Epithelial cell of alveolus of lung (primary cell): ENCODE measurements around a stretch of chr6.

DNA sequence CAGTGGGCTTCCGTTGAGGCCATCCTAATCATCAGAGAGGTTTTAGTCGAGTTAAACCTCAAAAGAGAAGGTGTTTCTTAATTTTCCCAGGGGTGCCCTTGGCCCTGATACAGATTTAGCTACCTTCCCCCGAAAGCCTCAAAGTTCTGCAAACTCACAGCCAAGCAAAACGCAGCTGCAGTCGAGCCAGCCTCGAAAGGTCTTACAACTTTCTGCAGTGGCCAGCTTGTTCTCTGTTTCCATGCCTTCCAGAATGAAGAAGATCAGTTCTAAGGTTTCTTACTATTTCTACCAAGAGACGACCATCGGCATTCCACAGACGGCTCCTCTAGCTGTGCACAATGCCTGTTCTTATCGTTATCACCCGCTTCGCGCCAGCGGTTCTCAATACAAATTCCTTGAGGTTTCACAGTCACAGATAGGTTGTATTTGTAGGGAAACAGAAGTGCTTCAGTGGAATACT is 28.5 kb upstream of the CCR6 start:
- RAMPAGE, long total RNA = no peak
- RRBS = no CpG with 5 or more reads among the region's 14 CpGs

- RAMPAGE, long total RNA = no peak
- RRBS = no CpG with 5 or more reads among the region's 19 CpGs
These were observed 6.9 kb upstream of the CCR6 start for GRCh38 chr6:167115856-167116568.

DNA sequence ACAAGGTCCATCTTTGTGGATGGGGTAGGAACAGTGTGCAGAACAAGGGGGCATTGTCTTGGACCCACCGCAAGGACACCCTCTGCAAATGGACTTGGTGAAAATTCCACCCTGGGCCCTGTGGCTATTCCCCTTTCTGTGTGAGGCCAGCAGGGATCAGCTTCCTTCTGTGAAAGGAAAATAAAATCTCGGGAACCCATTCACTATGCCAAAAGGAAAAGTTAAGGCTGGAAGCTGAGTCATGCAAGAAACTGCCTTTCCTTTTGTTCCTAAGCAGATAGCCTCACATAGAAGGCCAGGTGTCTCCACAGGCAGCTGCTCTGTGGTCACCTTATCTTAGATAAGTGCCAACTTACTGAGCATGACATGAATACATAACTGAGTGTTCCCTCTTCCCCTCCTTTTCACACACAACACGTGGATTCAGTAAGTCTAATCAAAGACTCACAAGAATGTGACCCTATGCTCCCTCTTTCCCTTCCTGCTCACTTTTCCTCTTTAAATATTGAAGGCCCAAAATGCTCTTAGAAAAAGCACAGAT is 66.2 kb upstream of the GPR31 start:
- RAMPAGE, long total RNA = no peak
- RRBS = no CpG with 5 or more reads among the region's 3 CpGs

DNA sequence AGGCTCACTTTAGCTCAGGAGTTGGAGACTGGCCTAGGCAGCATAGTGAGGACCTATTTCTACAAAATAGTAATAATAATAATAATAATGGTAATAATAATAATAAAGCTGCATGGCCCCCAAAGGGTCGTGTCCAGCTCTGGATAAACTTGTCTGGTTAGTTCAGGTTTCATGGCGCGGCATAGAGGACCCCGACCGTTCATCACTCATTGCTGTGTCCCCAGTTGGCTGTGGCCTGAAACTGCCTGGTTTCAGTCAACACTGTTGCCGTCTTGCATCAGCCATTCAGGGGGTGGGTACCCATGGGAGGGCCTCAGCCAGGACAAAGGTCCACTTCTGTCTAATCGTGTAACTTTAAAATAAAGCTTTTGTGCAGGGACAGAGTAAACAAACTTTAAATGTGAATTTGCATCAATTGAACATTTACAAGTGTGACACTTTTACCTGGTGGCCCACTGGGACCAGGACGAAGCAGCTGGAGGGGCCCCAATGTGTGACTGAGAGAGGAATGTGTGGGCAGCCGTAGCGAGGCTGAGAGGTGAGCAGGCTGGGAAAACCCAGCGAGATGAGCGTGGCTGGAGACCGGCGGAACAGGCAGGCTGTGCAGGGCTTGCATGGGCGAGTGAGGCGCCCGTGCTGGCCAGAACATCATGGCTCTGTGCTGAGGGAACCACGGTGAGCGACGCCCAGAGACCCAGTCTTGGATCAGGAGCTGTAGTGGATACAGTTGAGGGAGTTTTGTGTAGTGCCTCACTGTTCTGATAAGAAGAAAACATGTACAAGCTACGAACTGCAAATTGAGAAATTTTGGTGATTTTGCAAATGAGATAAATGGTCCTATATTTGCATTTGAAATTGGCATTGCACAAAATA is 22.3 kb upstream of the UNC93A start:
- RAMPAGE, long total RNA = no peak
- RRBS = no CpG with 5 or more reads among the region's 21 CpGs

- RAMPAGE, long total RNA = no peak
- RRBS = no CpG with 5 or more reads among the region's 6 CpGs
These were observed 170.9 kb downstream of the TTLL2 start for GRCh38 chr6:167495865-167496166.

DNA sequence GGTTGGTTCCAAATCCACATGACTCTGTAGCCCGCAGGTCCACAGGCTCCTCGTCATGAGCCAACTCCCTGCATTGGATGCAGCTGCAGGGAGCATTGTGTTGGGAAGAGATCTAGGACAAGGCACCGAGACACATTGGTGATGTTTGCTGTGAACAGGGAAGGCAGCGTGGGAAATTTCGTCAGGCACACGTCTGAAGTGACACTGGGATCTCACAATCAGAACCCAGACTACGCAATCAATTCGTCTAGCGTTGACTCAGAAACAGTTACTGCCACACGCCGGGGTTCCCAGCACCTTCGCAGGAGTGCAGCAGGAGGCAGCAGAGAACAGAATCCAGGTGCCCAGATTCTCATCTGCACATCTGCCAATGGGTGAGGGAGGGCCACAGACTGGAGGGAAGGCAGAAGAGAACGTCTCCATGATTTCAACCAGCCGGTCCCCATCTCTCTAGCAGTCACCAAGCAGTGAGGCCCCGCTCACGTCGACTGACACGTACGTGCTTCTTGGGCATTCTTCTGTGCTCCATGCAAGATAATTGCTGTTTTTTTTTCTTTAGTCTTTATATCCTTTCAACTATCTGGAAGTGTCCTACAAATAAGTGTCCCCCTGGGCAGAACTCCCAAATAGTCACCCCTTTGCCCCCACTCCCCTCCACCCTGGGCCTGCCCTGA is 177.1 kb downstream of the TTLL2 start:
- RAMPAGE, long total RNA = no peak
- RRBS = no CpG with 5 or more reads among the region's 19 CpGs

- RAMPAGE, long total RNA = no peak
- RRBS = no CpG with 5 or more reads among the region's 42 CpGs
These were observed 158.4 kb upstream of the AFDN start for GRCh38 chr6:167667927-167669140.

GRCh38 chr6:167711530-167712114 is 115.1 kb upstream of the AFDN start:
- RAMPAGE, long total RNA = no peak
- RRBS = no CpG with 5 or more reads among the region's 8 CpGs

DNA sequence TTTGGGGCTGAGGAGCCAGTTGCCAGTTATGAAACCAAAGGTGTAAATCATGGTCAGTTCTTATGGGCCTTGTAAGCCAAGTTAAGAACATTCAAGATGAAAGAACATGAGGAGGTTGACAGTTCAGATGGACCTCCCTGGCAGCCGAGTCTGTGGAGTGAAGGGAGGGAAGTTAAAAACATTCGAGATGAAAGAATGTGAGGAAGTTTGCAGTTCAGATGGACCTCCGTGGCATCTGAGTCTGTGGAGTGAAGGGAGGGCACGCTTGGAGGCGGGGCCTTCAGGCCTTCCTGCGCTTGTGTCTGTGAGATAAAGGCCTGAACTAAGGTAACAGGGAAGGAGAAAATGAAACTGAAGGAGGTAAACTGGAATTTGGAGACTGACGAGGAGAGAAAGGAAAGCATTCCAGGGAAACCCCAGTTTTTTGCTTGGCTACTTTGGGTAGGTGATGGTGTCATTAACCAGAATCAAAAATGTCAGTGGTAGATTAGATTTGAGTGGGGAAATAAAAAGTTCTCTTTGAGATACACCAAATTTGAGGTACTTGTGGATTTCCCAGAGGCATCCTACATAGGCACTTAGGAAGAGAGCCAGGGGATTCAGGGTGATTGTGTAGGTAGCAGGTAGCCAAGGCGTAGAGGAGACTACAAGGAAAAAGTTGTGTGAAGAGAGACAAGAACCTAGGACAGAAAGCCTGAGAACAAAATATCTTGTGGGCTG is 14.2 kb downstream of the AFDN start:
- RAMPAGE, long total RNA = no peak
- RRBS = no CpG with 5 or more reads among the region's 8 CpGs

GRCh38 chr6:167907716-167908420 is 81.2 kb downstream of the AFDN start:
- RAMPAGE, long total RNA = no peak
- RRBS = no CpG with 5 or more reads among the region's 5 CpGs

GRCh38 chr6:167996413-167996748 is 1.1 kb upstream of the KIF25 start:
- RAMPAGE, long total RNA = no peak
- RRBS = 33% methylated on average over 1 of the region's 19 CpGs

DNA sequence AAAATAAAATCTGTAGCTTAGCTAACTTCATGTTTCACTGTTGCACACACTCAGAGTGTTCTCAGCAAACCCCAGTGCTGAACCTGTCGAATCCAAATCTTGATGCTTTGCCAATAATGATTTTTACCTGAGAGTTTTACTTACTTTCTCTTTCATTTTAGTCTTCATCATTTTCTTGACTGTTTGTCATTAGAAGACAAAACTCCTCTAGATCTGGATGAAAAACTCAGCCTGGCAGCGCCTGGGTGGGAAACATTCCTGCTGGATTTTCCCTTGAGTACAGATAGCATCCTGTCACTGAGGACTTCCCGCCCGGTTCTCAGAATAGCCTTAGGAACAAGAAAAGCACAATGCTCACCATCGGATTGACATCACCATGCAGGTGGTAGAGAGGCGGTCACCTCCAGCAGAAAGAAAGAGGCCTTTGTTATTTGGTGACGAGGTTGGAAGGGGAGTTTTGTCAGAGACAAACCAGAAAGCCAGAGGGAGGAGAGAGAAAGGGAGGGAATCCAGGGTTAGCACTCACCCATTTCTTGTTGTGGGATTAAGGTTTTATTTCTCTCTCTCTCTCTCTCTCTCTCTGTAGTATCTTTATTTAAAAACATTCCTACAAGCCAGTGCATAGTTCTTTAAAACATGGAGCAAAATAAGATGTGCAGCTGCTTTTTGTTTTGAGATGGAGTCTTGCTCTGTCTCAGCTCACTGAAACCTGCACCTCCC is 39.8 kb downstream of the KIF25 start:
- RAMPAGE, long total RNA = no peak
- RRBS = no CpG with 5 or more reads among the region's 7 CpGs

- RAMPAGE, long total RNA = no peak
- RRBS = no CpG with 5 or more reads among the region's 17 CpGs
These were observed 18.6 kb downstream of the FRMD1 start for GRCh38 chr6:168060257-168060962.

- RAMPAGE, long total RNA = no peak
- RRBS = no CpG with 5 or more reads among the region's 13 CpGs
These were observed 37.9 kb upstream of the FRMD1 start for GRCh38 chr6:168116942-168117287.

- RAMPAGE, long total RNA = no peak
- RRBS = 51% methylated on average over 3 of the region's 8 CpGs
These were observed 79.7 kb upstream of the FRMD1 start for GRCh38 chr6:168158666-168159097.

GRCh38 chr6:168194835-168195505 is 116.0 kb upstream of the FRMD1 start:
- RAMPAGE, long total RNA = no peak
- RRBS = 82% methylated on average over 1 of the region's 17 CpGs

DNA sequence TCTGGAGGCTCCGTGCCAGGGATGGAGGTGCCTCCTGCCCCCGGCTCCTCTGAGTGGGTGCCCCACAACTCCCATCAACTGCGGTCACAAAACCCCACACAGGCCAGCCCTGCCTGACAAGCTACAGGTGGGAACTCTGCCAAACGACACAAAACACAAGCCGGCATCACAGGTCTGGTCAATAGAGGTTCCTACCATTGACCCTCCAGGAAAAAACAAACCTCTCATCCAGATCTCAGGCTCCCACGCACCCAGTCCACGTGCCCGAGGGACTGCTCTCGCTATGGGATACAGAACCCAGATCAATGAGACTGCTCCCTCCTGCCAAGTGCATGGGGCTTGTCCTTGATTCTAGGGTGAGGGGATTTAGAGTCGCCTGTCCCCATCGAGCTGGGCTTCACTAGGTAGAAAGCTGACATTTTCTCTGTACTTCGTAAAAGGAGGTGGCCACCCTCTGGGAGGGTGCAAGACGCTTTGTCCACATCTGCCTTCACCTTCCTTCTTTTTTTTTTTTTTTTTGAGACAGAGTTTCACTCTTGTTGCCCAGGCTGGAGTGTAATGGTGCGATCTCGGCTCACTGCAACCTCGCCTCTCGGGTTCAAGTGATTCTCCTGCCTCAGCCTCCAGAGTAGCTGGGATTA is 48.7 kb downstream of the DACT2 start:
- RAMPAGE, long total RNA = no peak
- RRBS = no CpG with 5 or more reads among the region's 17 CpGs

- RAMPAGE, long total RNA = no peak
- RRBS = 22% methylated on average over 3 of the region's 27 CpGs
These were observed 45.5 kb downstream of the DACT2 start for GRCh38 chr6:168273730-168274825.

DNA sequence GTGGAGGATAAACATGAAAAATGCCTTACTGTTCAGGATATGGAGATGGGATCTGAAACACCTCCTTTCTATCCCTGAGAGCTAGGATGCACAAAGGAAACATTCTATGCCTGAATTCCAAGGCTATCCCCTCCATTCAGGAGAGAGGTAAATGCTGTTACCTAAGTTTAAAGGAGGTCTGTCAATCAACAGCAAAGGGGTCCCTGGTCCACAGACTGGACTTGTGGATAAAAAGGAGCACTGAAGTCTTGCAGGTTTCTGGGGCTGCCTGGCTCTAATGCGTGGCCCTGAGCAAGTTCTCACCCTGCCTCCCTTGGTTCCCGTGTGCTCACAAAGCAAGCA is 4.9 kb downstream of the DACT2 start:
- RAMPAGE, long total RNA = no peak
- RRBS = no CpG with 5 or more reads among the region's 2 CpGs

DNA sequence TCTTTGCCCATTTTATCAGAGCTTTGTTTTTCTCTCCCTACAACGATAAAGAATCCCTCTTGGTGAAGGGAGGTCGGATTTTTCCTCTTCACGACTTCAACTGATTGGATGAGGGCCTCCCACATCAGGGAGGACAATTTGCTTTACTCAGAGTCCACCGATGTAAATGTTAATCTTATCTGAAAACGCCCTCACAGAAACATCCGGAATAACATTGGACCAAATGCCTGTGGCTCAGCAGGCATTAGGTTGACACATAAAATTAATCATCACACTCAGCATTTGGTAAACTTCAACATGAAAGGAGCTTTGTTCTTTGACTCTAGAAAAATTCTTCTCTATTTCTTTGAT is 7.3 kb upstream of the DACT2 start:
- RAMPAGE, long total RNA = no peak
- RRBS = no CpG with 5 or more reads among the region's 6 CpGs